ENCODE measurements around a stretch of chr7.

GRCh38 chr7:66044186-66044684, 31.4 kb upstream of the ASL start:
- PRO-cap, result bidirectional peak, plus-strand start at chr7:66044460, minus-strand start at chr7:66044404

- PRO-cap, result no peak
Observed at GRCh38 chr7:66190087-66190502, 15.0 kb upstream of the TPST1 start.

GRCh38 chr7:66325050-66325409, 119.9 kb downstream of the TPST1 start:
- PRO-cap, result unidirectional peak, minus-strand start at chr7:66325168

DNA sequence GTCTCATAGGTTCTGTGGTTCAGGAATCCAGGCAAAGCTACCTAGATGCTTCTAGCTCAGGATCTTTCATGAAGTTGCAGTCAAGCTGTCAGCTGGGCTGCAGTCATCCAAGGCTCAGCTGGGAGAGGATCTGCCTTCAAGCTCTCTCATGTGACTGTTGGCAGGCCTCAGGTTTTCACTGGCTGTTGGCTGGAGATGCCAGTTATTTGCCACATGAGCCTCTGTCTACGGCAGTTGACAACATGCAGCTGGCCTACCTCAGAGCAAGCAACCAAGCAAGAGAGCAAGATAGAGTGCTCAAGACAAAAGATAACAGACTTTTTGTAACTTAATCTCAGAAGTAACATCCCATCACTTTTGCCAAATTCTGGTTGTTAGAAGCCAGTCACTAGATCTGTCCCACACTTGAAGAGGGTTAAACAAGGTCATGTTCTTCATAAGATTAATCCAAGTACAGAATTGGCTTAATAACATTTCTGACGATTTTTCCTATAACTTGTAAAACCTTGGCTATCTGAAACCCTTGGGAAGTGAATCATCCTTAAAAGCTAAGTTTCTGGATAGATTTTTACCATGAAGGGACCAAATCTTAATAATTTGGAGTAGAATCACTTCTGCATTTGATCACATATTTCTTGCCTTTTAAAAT, 125.9 kb downstream of the TPST1 start:
- PRO-cap, result no peak

DNA sequence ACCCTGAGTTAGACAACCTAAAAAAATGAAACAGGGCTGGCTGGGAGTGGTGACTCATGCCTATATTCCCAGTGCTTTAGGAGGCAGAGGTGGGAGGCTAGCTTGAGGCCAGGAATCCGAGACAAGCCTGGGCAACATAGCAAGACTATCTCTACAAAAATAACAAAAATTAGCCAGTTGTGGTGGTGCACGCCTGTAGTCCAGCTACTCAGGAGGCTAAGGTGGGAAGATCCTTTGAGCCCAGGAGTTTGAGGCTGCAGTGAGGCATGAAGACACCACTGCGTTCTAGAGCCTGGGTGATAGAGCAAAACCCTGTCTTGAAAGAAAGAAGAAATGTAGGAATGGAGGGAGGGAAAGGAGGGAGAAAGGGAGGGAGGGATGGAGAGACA, 166.1 kb downstream of the TPST1 start:
- PRO-cap, result no peak

DNA sequence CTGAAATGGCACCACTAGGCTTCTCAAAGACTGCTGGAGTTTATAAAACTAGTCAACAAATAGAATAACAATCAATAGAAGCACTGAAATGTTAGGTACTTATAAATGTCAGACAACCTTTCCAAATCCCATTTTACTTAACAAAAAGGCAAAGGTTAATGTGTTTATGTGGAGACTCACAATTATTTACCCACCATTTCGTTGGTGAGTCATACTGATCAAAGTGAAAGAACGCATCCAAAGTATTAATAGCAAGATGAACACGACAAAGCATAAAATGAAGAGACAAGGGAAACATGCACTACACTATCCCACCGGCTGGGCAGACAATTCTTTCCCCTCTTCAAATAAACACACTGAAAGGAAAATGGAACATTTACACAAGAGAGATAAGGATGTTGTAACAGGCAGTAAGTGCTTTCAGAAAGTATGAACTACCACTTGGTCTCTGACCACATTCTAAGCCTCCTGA, 189.0 kb upstream of the KCTD7 start:
- PRO-cap, result no peak

GRCh38 chr7:66556981-66557706, 71.5 kb upstream of the KCTD7 start:
- PRO-cap, result no peak

DNA sequence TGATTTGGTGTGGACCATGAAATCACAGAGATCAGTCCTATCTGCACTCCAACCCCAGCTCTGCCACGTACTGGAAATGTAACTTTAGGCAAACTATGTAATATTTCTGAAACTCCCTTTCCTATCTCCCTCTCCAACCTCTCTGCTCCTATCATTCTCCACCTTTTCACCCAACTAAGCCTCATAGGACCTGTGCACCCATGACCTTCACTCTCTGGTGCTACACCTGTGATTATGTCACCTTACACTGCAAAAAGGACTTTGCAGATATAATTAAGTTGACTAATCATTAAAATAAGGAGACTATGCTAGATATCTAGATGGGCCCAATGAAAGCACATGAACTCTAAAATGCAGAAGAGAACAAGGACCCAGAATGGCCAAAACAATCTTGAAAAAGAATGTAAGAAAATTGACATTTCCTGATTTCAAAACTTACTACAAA, 48.3 kb upstream of the KCTD7 start:
- PRO-cap, result no peak

- PRO-cap, result no peak
Observed at GRCh38 chr7:66619082-66619500, 9.6 kb upstream of the KCTD7 start.

DNA sequence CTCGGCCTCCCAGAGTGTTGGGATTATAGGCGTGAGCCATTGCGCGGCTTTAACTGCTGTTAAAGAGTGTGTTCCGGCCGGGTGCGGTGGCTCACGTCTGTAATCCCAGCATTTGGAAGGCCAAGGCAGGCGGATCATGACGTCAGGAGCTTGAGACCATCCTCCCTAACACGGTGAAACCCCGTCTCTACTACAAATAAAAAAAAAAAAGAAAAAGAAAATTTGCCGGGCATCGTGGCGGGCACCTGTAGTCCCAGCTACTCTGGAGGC, 1.2 kb downstream of the RABGEF1 start:
- PRO-cap, result no peak

DNA sequence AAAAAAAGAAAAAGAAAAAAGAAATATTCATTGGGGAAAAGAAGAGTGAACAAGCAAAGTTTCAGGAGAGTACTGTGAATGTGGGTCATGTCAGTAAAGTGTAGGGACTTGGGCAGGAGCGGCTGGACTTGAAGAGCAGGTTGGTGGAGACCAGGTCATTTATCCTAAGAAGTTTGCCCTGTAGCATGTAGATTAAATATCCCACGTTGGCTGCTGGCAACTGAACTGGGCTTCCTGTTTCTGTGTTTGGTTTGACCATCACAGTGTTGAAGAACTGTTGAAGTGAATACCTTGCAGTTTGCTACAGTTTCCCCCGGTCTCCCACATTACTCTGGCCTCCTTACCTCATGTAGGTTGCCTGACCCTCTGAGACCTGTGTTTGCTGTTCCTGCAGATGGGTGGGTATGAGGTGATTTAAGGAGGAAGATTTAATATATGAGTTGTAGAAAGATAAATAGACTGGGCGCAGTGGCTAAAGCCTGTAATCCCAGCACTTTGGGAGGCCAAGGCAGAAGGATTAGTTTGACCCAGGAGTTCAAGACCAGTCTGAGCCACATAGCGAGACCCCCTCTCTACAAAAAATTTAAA, 32.7 kb upstream of the TMEM248 start:
- PRO-cap, result no peak

DNA sequence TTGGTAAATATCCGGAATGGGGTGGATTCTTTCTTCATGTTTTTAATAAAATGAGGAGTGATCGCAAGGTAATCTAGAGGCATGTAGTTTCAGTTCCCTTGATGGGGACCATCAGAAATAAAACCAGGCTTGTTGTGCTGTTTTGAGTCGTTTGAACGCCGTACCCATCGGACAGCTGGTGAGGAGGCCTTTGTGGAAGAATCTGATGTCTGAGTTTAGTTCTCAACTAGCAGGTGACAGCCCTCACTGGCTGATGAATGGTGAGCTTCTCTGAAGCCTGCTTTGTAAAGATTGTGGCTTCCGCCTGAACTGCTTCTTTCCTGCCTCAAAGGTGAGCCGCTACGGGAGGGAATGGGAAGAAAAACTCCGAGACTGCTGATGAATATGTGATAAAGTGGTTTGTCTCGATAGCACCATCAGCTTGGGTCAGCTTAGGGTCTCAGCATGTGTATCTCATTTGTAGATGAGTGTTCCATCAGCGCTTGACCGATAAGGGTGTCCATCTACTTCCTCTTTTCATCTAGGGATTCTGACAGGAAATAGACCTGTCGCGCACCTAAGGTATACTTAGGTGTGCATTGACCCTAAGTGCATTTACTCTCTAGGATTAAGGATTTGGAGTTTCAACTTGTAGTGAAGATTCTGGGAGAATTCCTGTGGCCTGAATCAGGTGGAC, 1.0 kb downstream of the TMEM248 start:
- PRO-cap, result no peak

- PRO-cap, result no peak
Observed at GRCh38 chr7:66953119-66953625, 32.1 kb downstream of the TMEM248 start.

DNA sequence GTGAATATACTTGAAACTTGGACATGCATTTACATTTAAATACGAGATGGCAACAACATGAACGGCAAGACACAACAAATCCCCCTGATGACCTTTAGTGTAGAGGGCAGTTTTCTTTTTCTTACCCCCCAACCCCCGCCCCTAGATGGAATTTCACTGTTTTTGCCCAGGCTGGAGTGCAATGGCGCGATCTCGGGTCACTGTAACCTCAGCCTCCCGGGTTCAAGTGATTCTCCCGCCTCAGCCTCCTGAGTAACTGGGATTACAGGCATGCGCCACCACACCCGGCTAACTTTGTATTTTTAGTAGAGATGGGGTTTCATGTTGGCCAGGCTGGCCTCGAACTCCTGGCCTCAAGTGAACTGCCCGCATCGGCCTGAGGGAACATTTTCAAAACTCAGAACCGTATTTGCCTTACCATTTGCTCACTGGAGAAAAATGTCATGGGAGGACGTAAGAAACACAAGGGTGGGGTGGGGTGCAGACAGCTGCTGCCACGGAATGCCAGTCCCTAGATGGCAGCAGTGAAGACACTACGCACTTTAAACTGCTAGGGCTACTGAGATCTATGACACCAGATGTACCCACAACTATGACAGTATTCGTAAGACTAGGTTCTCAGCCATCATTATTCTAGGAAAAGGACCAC, 892 bp downstream of the SBDS start:
- PRO-cap, result no peak

DNA sequence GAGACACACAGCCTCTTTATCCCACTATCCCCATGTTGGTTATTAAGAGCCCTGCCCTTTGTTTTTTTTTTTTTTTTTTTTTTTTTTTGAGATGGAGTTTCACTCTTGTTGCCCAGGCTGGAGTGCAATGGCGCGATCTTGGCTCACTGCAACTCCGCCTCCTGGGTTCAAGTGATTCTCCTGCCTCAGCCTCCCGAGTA, 737.9 kb downstream of the SPDYE21 start:
- PRO-cap, result unidirectional peak, minus-strand start at position 71 of the sequence

DNA sequence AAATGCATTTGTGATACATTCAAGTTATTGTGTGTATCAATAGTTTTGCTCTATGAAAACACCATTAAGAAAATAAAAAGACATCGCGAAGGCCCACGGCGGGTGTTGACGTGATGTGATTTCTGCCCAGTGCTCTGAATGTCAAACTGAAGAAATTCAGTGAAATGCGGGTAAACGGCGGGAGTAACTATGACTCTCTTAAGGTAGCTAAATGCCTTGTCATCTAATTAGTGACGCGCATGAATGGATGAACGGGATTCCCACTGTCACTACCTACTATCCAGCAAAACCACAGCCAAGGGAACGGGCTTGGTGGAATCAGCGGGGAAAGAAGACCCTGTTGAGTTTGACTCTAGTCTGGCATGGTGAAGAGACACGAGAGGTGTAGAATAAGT, 536.0 kb upstream of the AUTS2 start:
- PRO-cap, result unidirectional peak, plus-strand start at position 97 of the sequence; unidirectional peak, plus-strand start at position 166 of the sequence; unidirectional peak, plus-strand start at position 287 of the sequence

DNA sequence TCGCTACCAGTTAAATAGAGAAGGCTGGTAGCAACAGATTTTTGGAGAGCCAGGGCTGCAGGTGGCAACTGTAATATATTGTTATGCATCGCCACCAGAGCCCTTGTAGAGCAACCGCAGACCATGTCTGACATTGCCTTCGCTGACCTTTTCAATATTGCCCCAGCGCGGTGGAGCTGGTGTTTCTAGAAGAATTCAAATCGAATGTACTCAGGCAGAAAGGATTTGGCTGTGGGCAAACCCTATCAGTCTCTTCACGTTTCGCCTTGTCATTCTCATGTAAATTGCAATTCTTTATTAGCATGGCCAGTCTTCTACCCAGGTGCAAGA, 490.2 kb upstream of the AUTS2 start:
- PRO-cap, result unidirectional peak, minus-strand start at position 104 of the sequence

GRCh38 chr7:69184232-69184677, 414.0 kb upstream of the AUTS2 start:
- PRO-cap, result no peak

GRCh38 chr7:69394281-69394729, 204.0 kb upstream of the AUTS2 start:
- PRO-cap, result no peak

DNA sequence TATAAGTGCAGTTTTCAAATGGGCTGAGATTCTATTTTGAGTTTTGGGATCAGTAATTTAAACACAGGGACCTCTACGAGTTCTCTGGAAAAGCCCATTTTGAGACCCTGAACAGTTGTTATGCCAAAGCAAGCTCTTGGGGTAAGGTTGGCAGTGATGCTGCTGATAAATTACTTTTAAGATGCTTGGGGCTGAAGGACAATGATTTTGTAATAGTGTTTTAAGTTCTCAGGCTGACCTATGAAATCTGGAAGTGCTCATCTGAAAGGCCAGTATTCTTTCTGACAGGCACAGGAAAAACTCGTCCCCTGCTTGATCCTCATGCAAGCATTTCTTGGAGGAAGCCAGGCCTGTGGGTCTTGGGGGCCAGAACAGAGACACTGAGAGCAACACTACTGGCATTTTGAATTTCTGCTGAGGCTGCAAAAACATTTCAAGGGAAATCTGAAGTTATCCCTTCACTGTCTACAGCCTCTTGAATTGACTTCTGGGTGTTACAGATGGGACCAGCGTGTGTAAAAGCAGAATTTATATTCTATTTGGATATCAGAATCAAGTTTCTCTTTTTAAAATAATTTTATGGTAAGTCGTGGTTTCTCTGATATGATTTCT, 79.7 kb downstream of the AUTS2 start:
- PRO-cap, result no peak

Measured in left lung (tissue), 1 donor.